Mesenchymal stem cell of adipose (primary cell): ENCODE measurements around the genes RAB21, GLIPR1L1, GLIPR1L2 and NAP1L1.

GRCh38 chr12:70661711-70662258, 24.6 kb upstream of the PTPRB start:
- CAGE, long polyA plus RNA = no peak

DNA sequence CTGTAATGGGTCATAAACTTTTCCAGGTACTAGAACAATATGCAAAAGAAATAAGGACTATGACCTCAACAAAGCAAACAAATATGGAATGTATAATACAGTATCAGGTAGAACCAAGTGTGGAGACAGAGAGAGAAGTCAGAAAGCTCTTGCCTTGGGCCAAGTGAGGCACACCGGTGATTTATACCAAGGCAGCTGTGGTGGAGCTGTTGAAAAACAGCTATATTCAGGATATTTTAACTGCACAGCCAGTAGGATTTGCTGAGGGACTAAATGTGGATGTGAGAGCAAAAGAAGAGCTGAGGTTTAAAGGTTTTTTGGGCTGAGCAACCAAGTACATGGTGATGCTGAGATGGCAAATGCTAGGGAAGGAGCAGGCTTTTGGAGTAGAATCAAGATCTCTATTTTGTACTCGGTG, 116.2 kb downstream of the TSPAN8 start:
- CAGE, long polyA plus RNA = no peak

DNA sequence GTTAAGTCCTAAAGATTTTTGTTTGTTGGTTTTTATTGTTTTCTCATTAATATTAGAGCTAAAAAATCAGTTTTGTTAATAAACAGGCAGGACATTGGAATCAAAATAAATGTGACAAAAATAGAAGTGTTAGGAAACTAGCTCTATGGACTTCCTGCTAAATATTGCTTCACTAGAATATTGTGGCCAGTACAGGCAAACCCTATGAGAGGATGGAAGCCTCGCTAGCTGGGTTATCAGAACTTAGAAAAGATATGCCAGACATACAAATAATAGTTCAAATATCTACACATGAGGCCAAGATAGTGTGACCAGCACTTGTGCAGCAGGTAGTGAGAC, 16.6 kb downstream of the TSPAN8 start:
- CAGE, long polyA plus RNA = no peak

- CAGE, long polyA plus RNA = no peak
Measured at GRCh38 chr12:71214437-71214975, 56.7 kb upstream of the TSPAN8 start.

DNA sequence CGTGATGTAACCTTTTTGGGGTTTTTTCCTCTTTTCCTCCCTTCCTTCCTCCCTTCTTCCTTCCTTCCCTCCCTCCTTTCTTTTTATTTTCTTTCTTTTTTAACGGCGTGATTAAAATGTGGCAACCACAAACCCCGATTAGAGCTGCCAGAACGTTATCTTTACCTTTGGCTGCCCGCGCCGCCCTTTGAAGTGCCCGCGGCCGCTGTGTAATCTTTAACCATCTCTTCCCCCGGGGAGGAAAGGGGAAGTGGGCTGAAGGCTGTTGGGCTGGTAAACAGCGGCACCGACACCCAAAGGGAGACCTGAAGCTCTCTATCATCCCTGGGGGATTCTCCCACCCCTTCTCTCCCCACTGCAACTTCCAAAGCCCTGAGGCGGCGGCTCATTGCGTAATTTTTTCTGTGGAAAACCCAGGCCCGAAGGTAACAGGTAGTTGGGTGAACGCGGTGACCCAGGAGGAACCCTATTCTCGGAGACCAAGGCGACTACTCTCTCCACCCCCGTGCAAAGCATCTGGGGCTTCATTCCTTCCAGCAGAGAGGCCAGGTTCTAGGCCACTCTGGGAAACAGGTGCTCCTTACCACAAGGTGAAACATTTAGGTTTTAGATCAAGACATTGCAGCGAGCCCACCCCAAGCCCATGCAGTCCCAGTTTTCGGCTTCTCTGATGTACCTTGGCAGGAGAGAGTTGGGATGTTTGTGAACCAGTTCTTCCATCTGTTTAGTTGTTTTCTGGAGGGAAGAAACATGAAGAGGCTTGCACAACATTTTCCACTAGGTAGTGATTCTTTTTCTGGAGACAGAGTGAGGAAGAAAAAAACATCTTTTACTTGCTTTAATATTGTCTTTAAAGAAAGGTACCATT, 1.4 kb downstream of the LGR5 start:
- CAGE, long polyA plus RNA = no peak

GRCh38 chr12:71699260-71699628, 13.4 kb downstream of the TMEM19 start:
- CAGE, long polyA plus RNA = no peak

GRCh38 chr12:71754399-71755018, at the start of gene RAB21:
TSS of gene RAB21 (plus strand) at chr12:71754863.
- CAGE, long polyA plus RNA = no peak

DNA sequence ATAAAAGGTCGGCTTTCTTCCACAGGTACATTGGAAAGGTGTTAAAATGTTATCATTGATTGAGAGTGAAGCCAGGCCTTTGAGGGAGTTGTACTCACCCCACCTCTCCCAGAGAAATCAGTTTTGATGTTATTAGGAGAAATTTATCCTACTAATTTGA, 1.2 kb downstream of the RAB21 start:
- CAGE, long polyA plus RNA = no peak

DNA sequence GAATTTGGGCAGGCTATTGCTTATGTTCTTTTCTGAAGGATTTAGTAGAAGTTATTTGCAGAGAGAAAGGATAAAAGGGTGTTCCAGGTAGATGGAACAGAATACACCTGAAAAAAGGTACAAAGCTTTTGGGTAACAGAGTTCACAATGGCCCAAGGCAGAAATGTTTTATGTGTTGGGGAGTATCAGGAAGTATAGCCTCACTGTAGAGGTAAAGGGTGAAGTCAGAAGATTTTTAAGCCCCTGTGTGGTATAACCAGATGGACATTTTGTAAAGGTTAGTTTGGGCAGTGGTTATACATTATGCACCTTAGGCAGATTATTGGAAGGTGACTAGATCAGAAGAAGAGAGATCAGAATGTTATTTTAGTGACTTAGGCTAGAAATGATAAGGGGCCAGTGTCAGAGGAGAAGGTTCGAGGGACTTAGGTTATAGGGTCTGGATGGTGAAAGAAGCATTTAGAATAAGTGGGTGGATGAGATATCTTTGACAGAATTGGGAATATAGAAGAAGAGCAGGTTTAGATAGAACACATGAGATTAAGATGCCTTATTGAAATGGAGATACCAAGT, 5.5 kb downstream of the TBC1D15 start:
- CAGE, long polyA plus RNA = no peak

- CAGE, long polyA plus RNA = no peak
Measured at GRCh38 chr12:75334209-75334856, at the start of gene GLIPR1L1. TSS of gene GLIPR1L1 (plus strand) at chr12:75334670.

- CAGE, long polyA plus RNA = no peak
Measured at GRCh38 chr12:75390645-75391707, at the start of gene GLIPR1L2. TSS of gene GLIPR1L2 (plus strand) at chr12:75391089.

GRCh38 chr12:75877985-75878772, 206.3 kb downstream of the NAP1L1 start:
- CAGE, long polyA plus RNA = no peak

GRCh38 chr12:75977549-75978663, 106.6 kb downstream of the NAP1L1 start:
- CAGE, long polyA plus RNA = no peak

DNA sequence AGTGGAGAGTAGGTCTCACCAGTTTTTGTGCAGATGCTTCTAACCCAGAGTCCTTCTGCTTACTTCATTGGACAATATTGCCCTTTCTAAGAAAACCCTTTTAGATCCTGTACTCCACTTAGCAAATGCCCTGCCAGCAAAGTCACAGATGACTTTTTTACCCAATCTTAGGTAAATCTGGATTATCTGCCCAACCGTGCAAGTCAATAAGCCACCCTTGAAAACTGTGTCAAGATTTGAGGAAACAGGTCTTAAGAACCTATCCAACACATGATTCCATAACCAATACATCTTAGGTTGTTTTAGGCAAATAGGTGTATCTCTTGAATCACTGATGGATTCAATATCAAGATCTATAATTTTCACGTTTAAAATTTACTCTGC, 58.7 kb downstream of the NAP1L1 start:
- CAGE, long polyA plus RNA = no peak

DNA sequence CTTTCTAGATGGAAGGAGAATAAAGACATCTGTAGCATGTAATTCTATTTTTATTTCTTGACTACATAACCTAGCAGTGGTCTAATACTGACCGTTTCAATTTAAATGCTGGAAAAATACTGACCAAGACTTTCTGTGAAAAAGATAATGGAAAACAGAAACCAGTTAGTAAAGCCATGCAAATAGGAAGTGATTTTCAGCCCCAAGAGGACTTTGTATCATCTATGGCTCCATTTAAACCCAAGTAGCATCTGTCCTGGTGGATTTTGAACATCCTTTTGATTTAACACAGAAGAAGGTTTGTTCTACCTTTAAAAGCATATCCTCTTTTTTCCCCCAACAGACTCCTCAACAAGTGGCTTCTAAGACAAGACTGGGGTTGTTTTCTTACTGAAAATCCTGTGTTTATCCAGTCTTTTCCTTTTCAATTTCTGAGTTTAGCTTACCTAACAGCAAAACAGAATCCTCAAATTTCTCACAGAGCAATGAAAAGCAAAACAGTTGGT, 55.9 kb downstream of the NAP1L1 start:
- CAGE, long polyA plus RNA = no peak

GRCh38 chr12:76049517-76050052, 34.9 kb downstream of the NAP1L1 start:
- CAGE, long polyA plus RNA = no peak

DNA sequence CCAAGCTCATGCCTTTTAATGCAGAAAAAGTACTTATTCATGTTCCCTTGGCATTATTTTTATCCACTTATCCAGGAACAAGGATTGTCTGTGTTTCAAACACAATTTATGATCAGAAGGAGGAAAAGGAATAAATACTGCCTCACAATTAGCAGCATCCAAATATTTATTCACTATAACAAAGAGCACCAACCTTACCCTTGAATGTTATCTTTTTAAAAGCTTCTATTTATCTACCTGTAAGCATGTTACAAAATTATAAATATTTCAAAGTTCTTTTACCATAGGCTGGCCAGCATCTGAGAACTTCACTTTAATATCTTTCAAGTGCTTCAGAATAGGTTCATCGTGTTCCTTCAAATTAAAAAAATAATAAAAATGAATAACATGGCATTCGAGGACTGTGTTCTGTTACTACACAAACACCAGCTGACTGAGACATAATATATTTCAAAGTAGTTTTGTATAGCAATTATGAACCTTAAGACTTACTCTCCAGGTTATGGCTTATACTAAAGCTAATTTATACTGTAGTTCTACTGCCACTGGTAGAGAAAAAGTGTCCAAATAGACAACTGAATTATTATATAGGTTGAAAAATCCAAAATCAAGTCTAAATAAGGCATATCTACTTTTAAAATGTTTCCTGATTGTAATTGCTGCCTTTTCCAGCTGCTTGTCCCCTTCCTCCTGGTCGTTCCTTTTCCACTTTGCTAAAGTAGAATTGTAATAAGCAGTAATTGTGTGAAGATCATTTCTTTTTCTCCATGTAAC, 29.6 kb downstream of the NAP1L1 start:
- CAGE, long polyA plus RNA = no peak

- CAGE, long polyA plus RNA = no peak
Measured at GRCh38 chr12:76084455-76085005, at the start of gene NAP1L1. TSS of gene NAP1L1 (minus strand) at chr12:76084685.

- CAGE, long polyA plus RNA = no peak
Measured at GRCh38 chr12:76514113-76514489, 45.5 kb downstream of the OSBPL8 start.

DNA sequence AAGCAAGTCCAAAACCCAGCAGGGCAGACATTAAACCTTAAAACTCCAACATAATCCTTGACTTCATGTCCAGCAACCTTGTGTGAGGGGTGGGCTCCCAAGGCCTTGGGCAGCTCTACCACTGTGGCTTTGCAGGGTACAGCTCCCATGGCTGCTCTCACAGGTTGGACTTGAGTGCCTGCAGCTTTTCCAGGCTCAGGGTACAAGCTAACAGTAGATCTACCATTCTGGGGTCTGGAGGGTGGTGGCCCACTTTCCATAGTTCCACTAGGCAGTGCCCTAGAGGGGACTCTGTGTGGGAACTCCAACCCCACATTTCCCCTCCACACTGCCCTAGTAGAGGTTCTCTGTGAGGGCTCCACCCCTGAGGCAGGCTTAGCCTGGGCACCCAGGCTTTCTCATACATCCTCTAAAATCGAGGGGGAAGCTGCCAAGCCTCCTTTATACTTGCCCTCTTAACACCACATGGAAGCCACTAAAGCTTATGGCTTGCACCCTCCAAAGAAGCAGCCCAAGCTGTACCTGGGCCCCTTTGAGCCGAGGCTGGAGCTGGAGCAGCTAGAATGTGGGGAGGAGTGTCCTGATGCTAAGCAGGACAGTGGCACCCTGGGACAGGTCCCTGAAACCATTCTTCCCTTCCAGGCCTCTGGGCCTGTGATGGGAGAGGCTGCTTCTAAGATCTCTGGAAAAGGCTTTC, 41.2 kb downstream of the OSBPL8 start:
- CAGE, long polyA plus RNA = no peak